Jurkat, Clone E6-1 (cell line): ENCODE data around the genes GRIP2, EAF1 and ANKRD28.

- RRBS: no CpG with 5 or more reads among the region's 6 CpGs
Observed at GRCh38 chr3:14441598-14442049, 39.2 kb downstream of the SLC6A6 start.

- RRBS: no CpG with 5 or more reads among the region's 9 CpGs
Observed at GRCh38 chr3:14460559-14461150, 58.2 kb downstream of the SLC6A6 start.

GRCh38 chr3:14539869-14540543 is at the start of gene GRIP2:
TSS of gene GRIP2 (minus strand) at chr3:14540342.
- RRBS: no CpG with 5 or more reads among the region's 13 CpGs

DNA sequence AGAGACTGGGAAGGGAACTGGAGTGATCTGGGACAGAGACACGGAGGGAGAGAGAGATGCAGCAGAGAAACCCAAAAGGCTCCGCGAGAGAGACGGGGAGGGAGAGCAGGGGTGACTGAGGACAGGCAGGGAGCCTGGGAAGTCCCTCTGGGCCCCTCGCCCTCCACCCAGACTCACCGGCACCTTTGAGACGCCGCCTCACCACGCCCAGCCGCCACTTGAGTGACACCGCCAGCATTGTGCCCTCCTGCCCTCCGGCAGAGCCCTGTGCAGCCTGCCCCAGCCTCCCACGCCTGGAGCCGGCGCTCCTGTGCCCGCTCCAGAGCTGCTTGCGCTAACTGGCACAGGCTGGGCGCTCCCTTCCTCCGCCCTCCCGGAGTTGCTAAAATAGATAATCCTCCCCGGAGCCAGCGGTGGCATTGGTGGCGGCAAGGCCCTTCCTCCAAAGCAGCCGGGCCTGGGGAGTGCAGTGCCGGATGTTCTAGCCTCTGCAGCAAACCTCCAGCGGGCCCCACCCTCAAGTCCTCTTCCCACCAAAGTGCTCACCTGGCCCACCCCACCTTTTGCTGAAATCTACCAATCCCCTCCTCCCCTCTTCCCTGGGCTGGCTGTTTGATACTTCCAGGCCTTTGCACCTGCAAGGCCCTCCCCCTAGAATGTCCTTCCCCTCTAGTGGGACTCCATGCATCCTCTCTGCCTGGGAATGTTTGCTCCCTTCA is 15.7 kb upstream of the GRIP2 start:
- RRBS: 79% methylated on average over 18 of the region's 26 CpGs

DNA sequence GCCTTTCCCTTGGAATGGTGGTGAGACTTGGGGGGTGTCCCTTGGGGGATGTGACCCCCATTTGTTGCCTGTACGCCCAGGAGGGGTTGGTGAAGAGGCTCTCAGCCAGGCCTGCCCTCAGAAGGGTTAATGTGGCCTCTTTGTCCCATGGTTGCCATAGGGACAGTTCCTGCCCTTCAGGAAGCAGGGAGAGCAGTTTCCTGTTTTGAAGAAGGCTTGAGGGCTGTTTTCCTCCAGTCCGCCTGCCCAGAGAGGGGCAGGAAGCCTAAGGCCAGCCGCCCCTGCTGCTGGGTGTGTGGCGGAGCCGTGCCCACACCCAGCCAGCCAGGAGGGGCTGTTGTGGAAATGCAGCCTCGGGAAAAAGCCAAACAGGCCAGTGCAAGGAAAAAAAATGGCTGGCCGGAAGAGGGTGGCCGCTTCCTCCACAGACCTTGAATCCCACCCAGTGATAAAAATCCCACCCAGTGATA is 14.5 kb upstream of the FGD5 start:
- RRBS: no CpG with 5 or more reads among the region's 8 CpGs

- RRBS: no CpG with 5 or more reads among the region's 11 CpGs
Observed at GRCh38 chr3:14847912-14848312, 29.1 kb downstream of the FGD5 start.

DNA sequence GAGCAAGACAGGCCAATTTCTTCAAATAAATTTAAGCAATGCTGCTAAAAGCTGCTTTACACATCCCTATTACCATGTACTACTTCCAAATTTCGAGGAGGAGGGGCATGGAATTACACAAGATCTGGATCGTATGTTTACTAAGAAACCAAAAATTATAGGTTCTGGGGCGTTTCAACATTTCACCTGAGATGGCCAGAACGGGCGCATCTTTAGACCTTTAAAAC is 662 bp upstream of the NR2C2 start:
- RRBS: no CpG with 5 or more reads among the region's 5 CpGs

DNA sequence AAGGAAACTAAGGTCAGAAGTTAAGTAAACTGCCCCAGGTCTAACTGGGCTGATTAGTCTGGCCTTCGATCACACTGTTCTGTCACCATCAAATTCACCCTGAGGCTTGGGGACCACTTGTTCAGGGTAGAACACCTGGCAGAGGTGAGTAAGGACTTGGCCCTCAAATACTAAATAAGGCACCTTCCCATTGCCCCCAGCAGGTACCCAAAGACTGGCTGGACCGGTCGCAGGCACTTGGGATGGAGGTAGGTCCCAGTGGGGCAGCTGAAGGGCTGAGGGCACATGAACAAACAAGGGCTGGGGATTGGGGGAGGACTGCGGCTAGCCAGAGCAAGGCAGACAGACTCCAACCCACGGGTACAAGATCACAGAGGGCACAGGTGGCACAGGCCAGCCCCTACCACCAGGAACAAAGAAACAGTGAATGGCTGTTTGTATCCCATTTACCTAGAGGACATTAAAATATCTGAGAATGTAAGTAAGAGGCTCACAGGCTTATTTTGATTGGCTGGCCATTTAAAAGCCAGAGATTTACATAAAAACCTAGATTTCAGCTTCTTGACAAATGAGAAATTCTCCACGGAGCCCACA is 1.8 kb downstream of the MRPS25 start:
- RRBS: no CpG with 5 or more reads among the region's 6 CpGs

DNA sequence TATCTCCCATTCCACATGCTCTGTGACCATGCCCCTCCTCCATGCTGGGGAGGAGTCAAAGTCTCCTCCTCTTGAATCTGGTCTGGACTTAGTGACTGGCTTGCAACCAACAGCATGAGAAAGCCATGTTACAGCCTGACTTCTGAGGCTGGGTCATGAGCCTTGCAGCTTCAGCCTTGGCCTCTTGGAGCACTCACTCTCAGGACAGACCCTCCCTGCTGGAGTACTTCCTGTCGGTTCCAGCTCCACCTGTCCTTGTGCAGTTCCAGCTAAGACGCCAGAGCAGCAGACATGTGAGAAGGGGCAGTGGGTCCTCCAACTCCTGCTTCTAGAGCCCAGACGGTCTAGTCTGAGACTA is 49.7 kb upstream of the RBSN start:
- RRBS: no CpG with 5 or more reads among the region's 3 CpGs

DNA sequence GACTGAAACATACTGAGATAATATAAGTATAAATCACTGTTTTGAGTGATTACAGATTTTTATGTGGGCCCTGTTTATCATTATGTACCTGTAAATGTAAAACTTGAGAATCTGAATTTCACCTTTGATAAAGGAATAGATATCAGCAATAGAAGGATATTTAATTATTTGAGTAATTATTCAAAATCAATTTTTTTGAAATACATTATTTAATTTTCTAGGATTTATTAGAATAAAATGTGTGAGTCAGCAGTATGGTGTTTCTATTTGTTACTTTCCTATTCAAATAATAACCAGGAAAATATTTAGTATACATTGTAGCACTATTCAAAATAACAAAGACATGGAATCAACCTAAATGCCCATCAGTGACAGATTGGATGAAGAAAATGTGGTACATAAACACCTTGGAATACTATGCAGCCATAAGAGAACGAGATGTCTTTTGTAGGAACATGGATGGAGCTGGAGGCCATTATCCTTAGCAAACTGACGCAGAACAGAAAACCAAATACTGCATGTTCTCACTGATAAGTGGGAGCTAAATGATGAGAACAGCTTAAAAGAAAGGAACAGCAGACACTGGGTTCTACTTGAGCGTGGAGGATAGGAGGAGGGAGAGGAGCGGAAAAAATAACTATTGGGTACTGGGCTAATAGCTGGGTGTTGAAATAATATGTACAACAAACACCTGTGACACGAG is 22.2 kb downstream of the CAPN7 start:
- RRBS: no CpG with 5 or more reads among the region's 5 CpGs

DNA sequence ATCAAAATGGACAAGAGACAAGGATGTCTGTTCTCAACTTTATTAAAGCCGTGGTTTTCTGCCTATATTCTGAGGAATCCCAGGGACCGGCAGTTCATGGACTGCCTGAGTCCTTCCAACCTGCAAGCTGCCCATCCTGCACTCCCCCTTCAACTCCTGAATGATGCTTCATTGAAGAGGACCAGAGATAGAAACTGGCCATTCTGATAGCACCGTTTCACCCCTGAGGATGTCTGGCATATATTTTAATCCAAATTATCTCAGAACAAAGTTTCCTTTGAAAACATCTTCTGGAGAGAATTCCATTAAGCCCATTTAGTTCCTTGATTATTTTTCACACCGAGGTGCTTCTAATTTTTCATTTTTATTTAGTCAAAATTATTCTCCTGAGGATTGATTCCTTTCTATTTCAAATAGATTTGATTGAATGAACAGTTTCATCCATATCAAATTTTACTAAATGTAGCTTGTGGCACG is 54.0 kb downstream of the SH3BP5 start:
- RRBS: no CpG with 5 or more reads among the region's 5 CpGs

DNA sequence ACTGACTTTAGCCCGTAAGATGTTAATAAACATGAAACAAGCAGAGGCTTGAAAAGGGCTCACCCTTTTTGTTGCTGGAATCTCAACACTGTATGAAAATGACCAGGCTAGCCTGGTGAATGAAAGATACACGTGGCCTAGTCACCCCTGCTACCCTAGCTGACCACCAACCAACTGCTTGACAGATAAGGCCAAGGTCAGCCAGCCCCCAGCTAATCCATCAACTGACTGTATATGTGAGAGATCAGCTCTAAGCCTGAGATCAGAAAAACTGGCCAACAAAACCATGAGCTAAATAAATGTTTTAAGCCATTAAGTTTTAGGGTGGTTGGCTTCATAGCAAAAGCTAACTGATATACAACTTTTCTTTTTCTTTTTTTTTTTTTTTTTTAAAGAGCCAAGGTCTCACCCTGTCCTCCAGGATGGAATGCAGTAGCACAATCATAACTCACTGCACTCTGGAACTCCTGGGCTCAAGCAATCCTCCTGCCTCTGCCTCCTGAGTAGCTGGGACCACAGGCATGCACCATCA is 34.7 kb downstream of the SH3BP5 start:
- RRBS: no CpG with 5 or more reads among the region's 2 CpGs

DNA sequence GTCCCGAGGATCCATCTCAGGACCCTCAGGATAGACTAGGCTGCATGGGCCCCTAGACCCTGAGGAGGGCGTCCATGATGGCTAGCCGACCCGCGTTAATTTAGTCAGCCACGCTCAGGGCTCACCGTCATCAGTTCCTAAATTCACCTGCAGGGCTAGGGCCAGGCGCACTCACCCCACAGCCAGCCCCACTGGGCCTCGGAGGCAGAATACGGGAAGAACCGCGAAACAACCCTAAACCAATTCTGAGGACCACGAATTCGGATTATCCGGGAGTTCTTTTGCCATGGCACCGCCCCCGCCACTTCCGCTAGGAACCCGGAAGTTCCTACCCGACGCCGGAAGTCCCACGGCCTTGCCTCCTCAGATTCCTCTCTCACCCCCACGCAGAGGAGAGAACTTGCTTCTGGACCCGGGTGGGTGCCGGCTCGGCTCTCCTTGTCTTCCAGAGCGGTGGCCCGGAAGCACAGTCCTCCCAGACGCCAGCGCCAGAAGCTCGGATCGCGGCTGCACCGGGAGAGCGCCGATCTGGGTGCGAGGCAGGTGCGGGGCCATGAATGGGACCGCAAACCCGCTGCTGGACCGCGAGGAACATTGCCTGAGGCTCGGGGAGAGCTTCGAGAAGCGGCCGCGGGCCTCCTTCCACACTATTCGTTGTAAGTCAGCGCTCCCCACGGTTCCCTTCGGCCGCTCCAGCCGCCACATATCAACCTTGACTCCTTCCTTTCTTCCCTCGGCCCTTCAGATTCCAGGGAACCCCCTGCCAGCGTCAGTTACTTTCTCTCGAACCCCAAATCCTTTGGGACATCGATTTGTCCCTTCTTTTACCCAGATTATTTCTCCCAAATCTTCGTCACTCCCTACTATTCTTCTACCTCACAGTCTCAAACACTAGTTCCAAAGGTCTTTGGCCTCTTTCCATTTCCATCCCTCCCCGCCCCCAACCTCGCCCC is at the start of gene EAF1:
Gene EAF1 (plus strand): TSS at position 372 of the 953 bp plus-strand sequence.
- RRBS: 2% methylated on average over 18 of the region's 61 CpGs

DNA sequence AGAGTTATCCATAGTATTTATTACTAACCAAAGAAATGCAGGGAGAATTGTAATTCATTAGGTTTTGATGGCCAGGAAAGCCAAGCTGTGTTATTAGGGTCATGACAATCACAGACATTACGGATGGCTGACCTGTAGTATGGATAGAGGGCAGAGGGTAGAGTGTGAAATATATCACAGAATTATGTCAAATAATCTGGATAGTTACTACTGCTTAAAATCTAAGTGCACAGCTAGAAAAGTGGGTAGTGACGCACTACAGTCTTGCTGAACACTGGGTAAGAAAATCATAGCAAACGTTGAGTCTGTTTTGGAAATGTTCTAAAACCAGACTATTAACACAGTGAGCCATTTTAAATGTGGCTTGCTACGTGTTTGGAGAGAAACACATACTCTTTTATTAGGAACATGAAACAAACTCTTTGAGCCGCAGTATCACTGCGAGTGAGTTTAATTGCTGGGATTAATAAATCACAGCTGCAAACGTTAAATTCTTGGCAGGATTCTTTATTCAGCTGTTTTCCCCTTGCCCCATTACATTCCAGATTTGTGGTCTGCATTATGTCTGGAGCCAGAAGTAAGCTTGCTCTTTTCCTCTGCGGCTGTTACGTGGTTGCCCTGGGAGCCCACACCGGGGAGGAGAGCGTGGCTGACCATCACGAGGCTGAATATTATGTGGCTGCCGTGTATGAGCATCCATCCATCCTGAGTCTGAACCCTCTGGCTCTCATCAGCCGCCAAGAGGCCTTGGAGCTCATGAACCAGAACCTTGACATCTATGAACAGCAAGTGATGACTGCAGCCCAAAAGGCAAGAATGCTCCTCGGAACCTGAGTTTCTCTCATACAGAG is 33.6 kb downstream of the BTD start:
- RRBS: no CpG with 5 or more reads among the region's 15 CpGs

DNA sequence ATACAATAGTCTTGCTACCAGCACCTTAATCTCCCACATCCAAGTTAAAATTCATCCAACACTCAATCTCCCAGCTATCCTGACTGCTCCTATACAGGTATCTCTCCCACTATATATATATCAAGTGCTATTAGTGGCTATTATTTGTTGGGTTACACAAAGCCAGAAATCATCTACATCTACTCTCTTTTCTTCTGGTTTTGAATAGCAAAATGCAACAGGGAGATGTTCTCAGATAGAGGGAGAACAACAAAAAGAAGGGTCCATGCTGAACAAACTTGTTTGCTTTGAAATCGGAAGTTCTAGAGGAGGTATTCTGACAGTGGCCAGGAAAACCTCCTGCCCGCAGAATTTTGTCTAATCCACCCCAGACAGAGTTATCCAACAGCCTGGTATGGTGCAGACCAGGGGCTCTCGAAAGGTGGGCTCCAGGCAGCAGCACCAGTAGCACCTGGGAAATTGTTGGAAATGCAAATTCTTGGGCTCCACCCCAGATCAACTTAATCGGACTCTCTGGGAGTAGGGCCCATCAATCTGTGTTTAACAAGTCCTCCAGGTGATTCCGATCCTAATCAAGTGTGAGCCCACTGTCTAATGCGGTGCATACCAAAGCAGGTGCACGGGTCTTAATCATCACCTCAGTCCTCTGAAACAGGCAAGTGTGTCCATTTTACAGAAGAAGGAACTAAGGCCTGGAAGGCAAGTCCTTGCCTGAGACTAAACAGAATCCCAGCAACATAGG is 51.3 kb downstream of the BTD start:
- RRBS: no CpG with 5 or more reads among the region's 7 CpGs

- RRBS: no CpG with 5 or more reads among the region's 5 CpGs
Observed at GRCh38 chr3:15732565-15732848, 65.3 kb downstream of the ANKRD28 start.

DNA sequence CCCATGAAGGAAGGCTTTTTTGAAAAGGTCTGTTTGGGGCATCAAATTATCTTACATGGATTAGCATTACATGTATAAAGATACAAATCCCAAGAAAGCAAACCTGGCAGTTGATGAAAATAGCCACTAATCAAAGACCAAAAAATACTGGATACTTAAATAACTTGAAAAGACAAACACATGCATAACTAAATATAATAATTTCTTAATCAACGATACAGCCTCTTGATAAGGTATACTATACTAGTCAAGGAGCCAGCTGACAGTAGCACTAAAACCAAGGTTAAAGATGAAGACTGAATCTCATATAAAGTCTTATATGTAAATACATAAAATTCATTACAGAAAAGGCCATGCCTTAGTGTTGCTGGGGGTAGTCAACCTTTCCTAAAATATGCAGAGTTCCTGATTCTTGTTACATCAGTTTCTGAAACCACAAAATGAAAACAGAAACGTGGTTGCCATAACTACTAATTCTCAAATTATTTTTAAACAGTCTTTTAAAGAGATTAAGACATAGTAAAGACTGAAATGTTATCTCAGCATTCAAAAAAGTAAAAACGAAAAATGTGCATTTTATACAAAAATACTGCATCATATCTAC is 2.0 kb downstream of the ANKRD28 start:
- RRBS: no CpG with 5 or more reads among the region's 3 CpGs

DNA sequence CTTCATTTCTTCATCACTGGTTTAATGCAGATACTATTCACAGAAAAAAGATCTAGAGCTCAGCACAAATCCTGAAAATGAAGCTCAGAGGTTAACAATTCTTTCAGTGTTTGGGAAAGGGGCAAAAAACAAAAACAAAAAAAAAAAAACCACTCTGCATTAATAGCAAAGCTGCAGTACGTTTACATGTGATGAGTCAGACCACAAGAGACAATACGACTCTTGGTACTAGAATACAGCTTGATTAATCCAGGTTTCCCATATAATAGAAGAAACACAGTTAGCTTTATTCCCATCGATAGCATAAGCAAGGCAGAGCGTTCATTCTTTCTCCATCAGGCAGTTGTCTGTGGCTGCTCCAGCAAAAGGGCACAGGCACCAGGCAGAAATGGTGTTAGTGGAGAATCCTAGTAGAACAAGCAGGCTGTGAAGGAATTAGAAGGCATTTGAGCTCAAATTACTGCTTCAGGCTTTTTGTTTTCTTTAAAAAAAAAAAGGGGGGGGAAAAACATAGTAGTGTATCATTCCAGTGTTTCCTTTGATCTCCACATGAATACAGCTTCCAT is 622 bp downstream of the ANKRD28 start:
- RRBS: no CpG with 5 or more reads among the region's 4 CpGs

- RRBS: no CpG with 5 or more reads among the region's 6 CpGs
Observed at GRCh38 chr3:15797640-15798459, at the start of gene ANKRD28. TSS of gene ANKRD28 (minus strand) at chr3:15797979.

DNA sequence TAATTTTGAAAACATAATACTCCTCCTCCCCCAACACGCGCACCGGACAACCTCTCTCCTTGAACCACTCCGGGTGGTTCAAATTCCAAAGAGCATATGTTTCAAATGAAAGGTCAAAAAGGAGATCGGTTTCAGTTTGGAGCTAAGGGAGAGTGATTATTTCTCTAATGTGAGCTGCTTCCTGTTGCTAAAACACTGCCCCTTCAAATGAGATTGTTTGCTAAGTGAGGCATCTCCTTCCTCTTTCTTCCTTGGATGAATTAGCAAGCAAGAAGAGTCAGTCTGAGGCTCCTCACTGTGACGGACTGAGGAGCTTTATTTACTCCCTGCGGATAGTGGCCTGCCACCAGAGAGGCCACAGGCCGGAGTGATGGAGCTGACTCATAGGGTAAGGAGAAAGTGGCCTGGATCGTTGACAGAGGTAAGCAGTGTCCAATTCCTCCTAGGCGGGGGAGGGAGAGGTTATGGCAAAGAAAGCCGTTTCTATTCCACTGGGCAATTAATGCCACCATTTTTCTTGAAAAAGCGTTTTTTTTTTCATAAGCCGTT is 166.9 kb upstream of the ANKRD28 start:
- RRBS: no CpG with 5 or more reads among the region's 13 CpGs